Cardiac ventricle fibroblast (primary cell): ENCODE results near the genes AGBL3, TMEM140, CYREN and STRA8.

DNA sequence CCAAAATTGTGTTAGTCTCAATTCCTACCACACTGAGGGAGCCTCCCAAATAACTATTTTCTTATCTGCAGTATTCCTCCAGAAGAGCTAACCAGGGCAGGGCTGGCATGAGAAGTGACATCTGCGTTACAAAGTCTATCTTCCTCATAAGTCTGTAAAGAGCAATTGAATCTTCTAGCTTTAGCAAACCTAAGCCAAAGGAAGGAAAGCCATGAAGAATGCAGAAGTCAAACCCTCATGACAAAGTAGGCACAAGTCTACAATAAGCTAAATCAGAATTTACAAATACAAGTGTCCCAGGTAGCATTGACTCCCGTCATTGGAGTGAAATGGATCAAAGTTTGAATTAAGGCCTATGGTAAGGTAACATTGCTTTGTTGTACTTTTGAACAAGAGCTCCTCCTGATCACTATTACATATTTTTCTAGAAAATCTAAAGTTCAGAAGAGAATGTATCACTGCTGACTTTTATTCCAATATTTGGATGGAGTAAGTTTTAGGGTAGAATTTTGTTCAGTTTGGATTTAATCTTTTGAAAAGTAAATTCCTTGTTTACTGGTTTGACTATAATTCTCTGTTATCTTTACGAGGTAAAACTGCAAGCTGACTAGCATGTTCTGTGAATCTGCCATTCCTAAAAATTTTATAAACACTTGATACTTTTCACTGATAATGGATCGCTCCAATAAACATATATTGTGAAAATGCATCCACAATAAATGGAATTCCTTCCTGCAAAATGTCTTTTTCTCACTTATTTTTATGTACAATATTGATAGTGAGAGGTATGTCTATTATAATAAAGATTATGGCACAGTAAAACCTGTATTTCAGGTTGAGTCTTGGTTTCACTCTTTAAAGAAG is 16.2 kb upstream of the AGBL3 start:
- RAMPAGE, long total RNA, result no peak

DNA sequence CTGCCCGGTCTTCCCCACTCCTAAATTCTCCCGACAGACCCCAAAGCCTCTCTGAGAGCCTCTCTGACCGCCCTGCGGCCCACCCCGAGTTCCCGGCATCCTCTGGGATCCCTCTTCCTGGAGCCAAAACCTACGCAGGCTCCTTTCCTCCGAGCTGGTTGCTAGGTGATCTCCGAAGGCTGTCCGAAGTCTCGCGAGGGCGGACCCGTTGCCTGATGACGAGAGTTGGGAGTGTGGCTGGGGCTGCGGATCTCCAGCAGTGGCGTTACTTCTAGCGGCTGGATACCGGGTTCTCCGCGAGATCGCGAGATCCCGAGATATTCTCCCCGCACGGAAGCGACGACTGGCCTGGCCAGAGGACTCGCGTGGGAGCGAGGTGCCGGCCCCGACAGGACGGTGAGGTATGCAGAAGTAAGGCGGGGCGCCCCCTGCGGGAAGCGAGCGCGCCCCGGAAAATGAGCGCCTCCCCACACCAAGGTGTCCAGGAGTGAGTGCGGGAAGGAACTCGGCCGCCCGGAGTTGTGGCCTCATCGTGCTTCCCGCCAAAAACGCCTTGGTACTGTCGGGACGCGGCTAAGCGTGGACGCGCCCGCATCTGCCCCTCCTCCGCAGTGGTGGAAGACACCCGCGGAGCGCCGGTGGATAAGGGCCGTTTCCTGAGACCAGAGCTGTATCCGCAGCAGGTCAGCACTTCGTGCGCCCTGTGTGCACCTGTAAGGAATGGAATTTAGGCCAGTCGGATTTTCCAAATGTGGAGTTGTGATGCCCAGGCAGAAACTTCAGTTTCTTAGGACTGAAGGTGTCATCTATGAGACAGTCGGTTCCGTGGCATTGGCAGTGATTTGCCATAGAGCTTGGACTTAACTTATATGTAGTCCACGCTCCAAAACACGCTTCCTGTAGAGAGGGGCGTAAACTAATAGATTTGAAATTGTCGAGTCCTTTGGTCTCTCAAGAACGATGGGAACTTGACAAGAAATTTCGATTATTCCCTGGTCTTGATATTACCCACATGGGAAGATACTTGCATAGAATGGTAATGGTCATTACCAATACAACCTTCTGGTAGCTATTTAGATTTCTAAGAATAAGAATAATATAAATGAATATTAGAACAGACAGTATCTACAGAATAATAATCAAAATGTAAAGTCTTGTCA is at the start of gene AGBL3:
Gene AGBL3, plus strand, starts transcription at position 208 of the 1,160 bp plus-strand sequence.
- RAMPAGE, long total RNA, result no peak

GRCh38 chr7:134994951-134996125 is 9.0 kb downstream of the AGBL3 start:
- RAMPAGE, long total RNA, result no peak

DNA sequence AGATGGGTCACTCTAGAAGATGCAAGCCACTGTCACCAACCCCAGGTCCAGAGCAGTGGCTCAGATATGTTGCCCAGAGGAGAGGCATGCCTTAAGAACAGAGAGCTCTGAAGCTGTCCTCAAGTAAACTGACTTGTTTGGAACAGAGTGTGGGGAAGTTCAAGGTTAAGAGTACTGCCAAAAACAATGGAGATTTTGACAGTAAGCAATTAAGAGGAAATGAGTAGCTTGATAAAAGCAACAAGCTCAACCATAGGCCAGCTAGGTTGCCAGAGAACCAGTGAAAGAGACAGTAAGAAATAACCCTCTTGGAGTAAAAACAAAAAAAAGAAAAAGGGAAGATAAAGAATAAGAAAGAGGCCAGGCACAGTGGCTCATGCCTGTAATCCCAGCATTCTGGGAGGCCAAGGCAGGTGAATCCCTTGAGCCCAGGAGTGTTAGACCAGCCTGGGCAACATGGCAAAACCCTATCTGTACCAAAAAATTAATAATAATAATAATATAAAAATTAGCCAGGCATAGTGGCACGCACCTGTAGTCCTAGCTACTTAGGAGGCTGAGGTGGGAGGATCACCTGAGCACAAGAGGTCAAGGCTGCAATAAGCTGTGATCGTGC is 3.5 kb upstream of the TMEM140 start:
- RAMPAGE, long total RNA, result no peak

GRCh38 chr7:135147669-135148916 is at the start of gene TMEM140:
TSS of gene TMEM140 (plus strand) at chr7:135148072.
- RAMPAGE, long total RNA, result no peak

GRCh38 chr7:135152488-135153135 is 4.7 kb downstream of the TMEM140 start:
- RAMPAGE, long total RNA, result no peak

DNA sequence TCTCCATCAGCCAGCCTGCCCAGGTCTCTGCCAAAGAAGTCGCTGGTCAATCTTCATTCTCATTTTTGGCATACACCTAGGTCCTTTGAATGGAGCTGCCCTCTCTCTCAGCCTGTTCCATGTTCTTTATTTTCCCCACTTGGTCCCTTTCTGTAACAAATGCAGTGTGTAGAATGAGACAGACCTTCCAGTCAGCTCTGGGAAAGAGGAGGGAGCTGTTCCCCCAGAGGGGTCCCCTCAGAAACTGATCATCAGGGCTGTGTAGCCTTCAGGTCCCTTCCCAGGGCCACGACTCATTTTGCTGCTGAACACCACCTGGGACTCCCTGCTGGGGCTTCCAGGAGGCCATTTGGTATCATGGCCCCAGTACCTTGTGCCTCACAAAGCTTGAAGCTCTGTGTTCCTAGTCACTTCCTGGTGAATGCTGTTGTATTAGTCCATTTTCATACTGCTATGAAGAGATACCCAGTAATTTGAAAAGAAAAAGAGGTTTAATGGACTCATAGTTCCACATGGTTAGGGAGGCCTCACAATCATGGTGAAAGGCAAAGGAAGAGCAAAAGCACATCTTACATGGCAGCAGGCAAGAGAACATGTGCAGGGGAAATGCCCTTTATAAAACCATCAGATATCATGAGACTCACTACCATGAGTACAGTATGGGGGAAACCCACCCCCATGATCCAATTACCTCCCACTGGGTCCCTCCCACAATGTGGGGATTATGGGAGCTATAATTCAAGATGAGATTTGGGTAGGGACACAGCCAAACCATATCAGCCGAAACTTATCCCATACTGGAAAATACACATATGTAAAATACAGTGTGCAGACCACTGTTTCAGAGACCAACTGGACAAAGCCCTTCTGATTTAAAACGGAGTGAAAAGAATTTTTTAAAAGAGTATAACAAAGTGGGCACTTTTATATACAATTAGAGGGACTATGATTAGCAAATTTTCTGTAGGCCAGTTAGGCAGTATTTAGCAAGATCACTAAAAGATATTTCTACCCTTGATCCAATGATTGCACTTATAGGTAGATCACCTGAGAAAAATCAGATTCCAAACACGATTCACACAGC is 8.2 kb downstream of the CYREN start:
- RAMPAGE, long total RNA, result no peak

- RAMPAGE, long total RNA, result no peak
These were observed at the start of gene CYREN for GRCh38 chr7:135170562-135171095. TSS of gene CYREN (minus strand) at chr7:135170707.

DNA sequence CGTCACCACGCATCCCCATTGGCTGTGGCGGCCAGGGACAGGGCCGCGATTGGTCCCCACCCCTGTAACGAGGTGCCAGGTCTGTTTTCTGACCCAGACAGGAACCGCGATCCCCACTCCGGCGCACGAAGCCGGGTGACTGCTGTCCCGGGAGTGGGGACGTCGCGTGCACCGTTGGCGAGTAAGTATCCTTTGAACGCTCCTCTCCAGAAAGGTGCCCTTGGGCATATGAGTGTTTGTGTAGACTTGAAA is at the start of gene STRA8:
Gene STRA8, plus strand, starts transcription at position 116 of the 252 bp plus-strand sequence.
- RAMPAGE, long total RNA, result no peak

GRCh38 chr7:135616712-135617518 is 45.4 kb upstream of the STMP1 start:
- RAMPAGE, long total RNA, result no peak

DNA sequence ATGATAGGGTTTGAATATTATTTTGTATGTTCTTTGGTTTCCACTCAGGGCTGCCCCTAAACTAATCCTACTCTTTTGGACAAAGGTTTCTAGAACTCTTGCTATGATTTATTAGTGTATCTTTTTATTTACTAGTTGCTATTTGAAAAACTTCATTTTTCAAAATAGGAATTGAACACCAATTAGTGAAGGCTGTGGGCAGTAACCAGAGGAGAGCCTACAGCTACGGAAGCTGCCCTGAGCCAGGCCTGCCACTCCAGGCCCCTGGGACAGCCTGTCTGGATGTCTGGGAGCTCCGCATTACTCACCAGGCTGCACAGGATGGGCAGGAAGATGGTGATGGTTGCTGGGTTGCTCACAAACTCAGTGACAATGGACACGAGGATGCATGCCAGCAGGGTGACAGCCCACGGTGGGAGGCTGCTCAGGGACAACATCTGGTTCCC is 22.9 kb downstream of the STMP1 start:
- RAMPAGE, long total RNA, result no peak

DNA sequence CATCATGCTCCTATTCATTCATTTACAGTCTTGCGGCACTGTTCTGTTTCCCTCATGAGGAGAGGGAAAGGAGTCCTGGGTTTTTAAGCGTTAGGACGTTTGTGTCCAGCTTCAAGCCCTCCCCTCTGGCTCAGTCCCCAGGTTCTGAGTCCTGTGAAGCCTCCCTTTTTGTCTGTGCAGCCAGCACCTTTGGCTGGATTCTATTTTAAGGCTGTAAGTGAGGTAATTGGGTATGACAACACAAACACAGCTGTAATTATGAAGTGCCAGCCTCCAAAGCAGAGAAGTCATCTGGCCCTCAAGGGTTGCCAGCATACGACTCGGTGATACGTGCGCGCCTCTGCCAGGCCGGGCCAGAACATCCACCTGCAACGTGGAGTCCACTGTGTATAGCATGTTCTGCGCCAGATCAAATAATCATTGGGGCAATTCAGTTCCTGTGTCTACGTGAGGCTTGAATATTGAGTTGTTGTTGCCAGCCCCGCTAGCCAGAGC is 6.7 kb upstream of the FAM180A start:
- RAMPAGE, long total RNA, result no peak

DNA sequence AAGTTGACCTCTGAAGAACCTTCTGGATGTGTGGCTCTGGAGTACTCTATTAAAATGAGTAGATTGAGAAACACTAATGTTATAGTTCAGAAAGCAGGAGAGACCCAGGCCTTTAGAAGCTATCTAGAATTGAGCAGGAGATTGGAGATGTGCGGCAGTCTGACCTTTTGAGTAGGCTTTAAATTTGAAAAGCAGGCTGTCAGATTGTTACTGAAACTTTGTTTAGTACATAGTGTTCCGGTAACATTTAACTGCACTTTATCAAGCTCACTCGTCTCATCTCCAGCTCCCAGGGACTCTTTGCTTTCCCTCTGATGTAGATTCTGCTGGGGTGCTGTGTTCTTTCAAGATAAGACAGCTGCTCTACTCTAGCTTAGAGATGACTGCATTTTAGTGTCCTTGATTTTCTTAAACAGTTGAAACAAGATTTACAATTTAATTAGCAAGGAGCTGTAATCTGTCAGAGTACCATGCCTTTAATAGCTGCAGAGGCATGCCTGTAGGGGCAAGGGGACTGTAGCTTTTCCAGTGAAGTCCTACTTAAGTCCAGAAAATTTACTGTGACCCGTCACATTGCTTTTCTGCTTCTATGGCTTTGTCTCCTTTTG is 56.3 kb upstream of the MTPN start:
- RAMPAGE, long total RNA, result no peak

DNA sequence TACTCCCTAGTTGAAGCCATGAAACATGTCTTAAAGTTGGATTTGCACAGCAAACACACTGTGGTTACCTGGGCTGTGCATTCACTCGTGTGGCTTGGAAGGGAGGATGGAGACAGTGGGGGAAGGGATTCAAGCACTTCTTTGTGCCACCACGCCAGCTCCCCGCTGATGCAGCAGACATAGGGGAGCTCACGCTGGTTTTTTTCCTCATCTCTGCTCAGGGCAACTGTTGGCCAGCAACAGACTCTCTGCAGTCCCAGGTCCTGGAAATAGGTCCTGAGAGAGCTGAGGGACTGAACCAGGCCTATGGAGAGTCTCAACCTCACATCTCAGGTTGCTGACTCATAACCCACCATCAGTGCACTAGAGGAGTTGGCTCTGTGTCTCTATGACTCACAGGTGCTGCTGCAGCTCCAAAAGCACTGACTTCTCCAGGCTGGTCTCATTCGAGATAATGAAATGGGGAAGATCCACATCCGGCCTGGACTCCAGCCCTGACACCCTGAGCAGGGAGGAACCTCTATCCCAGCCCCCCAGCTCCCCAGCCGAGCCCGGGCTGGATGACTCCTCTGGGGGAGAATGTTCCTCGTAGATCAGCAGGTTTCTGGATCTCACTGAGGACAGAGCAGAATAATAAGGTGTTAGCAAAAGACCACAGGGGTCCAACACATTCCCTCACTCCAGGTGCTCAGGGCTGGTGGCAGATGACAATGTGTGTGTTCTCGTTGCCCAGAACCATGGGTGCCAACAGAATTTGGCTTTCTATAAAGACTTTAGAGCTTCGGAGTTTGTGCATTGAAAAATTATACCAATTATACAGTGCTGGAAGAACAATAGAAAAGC is 35.5 kb upstream of the DGKI start:
- RAMPAGE, long total RNA, result no peak

DNA sequence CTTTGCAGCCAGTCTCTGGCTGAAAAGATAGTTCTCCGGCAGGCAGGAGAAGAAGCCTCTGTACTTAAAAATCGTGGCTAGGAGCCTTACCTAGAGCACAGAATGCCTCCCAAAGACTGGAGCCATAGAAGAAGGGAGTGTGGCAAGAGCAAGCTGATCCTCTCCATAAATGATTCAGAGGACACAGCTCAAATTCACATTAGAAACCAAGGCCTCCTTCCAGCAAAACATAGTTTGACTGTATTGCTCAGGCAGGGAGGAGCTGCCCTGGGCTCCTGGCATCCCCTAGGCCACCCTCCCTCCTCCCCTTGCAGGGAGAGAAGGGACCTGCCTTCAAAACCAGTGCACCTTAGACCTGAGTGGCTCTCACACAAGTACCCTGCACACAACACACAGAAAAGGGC is 64.8 kb downstream of the CREB3L2 start:
- RAMPAGE, long total RNA, result no peak

DNA sequence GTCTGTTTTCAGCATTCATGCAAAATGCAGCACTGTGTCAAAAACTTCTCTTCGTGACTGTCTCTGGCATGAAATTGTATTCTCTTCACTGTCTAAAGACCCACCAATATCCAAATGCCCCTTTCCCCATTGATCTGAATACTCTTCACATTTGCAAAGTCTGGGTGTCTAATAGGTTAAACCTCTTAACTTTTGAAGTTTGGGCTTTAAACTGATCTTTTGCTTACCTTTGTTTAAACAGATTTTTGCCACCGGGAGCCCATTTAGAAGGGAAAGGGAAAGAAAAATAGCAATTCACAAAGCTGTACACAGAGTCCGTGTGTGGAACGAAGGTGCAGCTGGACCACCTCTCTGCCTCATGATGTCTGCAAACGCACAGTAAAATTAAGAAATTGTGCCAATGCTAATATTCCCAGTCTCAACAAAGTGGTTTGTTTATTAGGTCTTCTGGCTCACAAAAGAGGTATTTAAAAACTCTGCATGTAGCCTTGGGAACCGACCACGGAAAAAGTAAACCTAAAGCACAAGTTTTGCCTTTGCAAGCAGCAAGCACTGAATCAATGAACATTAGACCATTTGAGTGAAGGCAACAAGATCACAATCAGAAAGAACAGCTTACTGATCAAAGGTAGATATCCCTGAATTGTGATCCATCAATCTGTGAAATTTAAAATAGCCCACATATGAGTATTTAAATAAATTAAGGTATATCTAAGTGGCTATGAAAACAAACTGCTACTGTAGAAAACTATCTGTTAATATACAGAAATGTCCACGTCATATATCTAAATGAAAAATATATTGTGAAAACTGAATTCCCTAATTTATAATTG is 57.7 kb downstream of the CREB3L2 start:
- RAMPAGE, long total RNA, result no peak

- RAMPAGE, long total RNA, result no peak
These were observed 12.2 kb downstream of the CREB3L2 start for GRCh38 chr7:137989480-137990231.

DNA sequence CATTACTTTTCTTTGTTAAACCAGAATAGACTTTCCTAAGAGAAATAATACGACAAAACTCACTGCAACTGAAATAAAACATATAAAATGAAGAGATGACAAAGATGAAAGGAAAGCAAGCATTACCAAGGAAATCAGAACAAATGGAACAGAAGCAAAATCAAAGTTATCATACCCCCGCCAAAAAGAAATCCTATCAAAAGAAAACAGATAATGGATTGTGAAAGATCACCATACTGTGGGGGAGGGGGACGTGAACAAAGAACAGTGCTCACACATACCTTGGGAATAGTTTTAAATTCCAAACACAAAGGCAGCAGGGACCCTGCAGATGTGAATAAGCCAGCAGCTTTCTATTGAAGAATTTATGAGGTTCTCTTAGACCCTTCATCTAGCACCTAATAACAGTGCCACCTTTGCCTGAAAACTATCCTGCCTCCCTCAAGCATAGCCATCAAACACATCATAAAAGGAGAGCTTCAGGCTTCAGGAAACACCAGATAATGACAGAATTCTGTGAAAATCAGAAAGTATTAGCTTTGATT is 94.0 kb downstream of the AKR1D1 start:
- RAMPAGE, long total RNA, result no peak

- RAMPAGE, long total RNA, result no peak
These were observed 107.5 kb upstream of the TRIM24 start for GRCh38 chr7:138352463-138353140.

DNA sequence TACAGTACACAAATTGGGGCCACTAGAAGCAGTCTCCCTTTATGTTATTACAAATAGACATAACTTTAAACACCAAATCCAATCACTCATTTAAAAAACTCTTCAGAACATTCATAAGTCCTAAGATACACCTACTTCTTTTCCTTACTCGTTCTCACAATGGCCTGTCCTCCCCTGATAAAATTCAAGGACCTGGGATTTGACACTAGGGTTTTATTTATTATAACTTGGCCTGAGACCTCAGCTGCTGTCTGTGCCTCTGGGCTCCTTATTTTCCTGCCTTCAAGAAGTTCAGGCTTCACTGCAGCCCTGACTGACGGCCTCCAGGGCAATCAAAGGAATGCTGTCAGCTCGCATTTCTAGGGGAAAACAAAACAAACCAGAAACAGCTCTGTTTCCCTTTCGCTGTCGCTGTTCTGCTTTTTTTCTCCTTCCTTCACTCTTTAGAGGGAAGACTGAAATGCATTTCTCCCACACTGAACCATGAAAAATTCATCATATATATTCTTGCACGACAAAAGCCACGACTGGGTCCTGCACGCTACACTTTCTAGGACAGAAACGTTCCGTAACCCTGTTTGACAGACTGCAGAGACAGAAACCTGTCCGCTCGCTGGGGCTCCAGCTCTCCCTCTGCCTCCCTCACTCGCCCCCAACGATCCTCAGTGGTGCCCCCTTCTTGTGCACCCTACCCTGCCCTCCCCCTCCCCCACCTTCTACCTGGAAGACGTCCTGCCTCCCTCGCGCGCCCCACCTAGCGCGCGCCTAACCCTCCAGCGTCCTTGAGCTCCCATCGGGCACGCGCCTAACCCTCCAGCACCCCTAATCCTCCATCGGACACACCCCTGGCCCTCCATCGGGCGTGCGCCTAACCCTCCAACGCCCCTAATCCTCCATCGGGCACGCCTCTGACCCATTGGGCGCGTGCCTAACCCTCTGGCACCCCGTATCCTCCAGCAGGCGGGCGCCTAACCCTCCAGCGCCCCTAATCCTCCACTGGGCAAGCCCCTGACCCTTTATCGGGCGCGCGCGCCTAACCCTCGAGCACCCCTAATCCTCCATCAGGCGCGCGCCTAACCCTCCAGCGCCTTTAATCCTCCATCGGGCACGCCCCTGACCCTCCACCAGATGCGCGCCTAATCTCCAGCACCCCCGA is 37.3 kb downstream of the SVOPL start:
- RAMPAGE, long total RNA, result no peak